Pericardium (tissue), 1 donor: ENCODE measurements around the gene ETNPPL.

GRCh38 chr4:103018760-103019354 lies 648 bp downstream of the SLC9B1 start:
- RRBS: no CpG with 5 or more reads among the region's 8 CpGs

- RRBS: no CpG with 5 or more reads among the region's 3 CpGs
Measured at GRCh38 chr4:103099170-103099429, 534 bp downstream of the BDH2 start.

DNA sequence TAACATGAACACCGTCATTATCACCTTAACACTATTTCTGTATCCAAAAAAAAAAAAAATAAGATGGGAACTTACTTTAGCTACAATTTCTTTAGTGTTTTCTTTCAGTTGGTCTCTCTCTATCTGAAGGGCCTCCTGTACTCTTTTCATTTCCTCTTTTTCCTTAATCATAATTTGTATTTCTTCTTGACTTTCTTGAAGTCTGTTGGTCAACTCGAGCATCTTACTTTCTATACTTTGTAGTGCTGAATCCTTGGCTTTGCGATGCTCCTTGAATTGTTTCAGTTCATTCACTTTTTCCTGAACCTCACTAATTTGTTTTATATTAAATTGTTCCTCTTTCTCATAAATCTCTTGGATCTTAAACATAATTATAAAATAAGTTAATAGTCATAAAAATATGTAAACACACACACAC lies 45.4 kb upstream of the BDH2 start:
- RRBS: no CpG with 5 or more reads among the region's 3 CpGs

DNA sequence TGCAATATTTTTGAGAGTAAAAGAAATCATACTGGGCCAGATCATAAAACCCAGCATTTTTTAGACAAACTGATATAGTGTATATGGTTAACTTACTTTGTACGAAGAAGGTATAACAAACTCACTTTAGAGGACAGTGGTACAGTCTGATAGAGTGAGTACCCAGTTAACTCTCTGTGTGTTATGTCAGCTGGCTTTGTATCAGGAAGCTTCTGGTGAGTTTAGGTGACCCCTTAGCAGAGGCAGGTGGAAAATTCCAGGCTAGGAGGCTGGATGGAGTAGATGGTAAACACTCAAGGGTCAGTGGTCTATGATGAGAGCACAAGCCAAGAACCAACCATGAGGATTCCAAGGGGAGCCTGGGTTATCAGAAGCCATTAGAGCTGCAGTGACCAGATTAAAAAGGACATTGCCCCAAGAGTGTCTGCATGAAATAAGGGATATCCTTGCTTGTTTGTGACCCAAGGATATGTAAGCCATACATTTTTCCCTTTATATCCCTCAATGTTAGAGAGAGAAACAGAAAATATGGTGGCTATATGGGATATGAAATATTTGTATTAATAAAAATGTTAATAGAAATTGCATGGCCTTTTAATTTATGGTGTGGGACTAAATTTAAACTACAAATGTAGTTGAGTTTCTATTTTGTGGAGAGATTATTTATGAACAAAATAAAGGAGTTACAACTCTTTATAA lies 227.4 kb upstream of the CENPE start:
- RRBS: no CpG with 5 or more reads among the region's 1 CpG

GRCh38 chr4:104490365-104490746 lies 4.3 kb downstream of the CXXC4 start:
- RRBS: no CpG with 5 or more reads among the region's 4 CpGs

GRCh38 chr4:104500523-104500953 lies 5.8 kb upstream of the CXXC4 start:
- RRBS: no CpG with 5 or more reads among the region's 5 CpGs

- RRBS: no CpG with 5 or more reads among the region's 7 CpGs
Measured at GRCh38 chr4:104966552-104967471, 179.9 kb upstream of the TET2 start.

DNA sequence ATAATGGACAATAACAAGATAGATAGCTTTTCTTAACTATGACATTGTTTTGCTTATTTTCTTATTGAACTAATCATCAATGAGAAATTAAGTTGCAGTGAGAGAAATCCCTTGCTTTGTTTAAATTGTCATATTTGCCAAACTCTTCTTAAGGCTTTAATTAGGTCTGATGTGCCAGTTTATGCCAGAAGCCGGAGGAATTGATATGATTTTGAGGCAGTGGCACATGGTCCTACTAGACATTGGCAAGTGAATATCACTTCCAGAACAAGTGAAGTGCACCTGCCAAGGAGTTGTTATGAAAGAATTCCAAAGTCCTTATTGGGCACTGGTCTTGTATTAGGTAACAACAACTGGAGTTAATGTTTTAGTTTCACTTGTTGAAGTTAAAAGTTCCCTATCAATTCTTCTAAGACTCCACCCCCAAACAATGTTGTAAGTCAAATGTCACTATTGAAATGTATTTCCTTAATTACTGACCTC lies 3.0 kb downstream of the TET2 start:
- RRBS: no CpG with 5 or more reads among the region's 1 CpG

GRCh38 chr4:105272511-105272884 lies 125.8 kb downstream of the TET2 start:
- RRBS: no CpG with 5 or more reads among the region's 9 CpGs

GRCh38 chr4:105586555-105587287 lies 34.3 kb downstream of the ARHGEF38 start:
- RRBS: no CpG with 5 or more reads among the region's 6 CpGs

GRCh38 chr4:105765924-105766522 lies 57.4 kb downstream of the GSTCD start:
- RRBS: no CpG with 5 or more reads among the region's 3 CpGs

GRCh38 chr4:105967790-105968080 lies 72.5 kb downstream of the NPNT start:
- RRBS: no CpG with 5 or more reads among the region's 1 CpG

GRCh38 chr4:107073754-107074202 lies 37.7 kb upstream of the DKK2 start:
- RRBS: no CpG with 5 or more reads among the region's 5 CpGs

DNA sequence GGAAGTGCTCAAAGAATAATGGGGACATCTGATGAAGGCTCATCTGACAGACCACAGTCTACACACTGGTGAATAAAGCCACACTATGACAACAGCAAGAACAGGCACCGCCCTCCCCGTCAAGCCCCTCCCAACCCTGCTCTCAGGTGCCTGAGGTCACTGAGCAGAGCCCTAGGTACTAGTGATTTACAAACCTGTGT lies 73.6 kb downstream of the PAPSS1 start:
- RRBS: no CpG with 5 or more reads among the region's 2 CpGs

DNA sequence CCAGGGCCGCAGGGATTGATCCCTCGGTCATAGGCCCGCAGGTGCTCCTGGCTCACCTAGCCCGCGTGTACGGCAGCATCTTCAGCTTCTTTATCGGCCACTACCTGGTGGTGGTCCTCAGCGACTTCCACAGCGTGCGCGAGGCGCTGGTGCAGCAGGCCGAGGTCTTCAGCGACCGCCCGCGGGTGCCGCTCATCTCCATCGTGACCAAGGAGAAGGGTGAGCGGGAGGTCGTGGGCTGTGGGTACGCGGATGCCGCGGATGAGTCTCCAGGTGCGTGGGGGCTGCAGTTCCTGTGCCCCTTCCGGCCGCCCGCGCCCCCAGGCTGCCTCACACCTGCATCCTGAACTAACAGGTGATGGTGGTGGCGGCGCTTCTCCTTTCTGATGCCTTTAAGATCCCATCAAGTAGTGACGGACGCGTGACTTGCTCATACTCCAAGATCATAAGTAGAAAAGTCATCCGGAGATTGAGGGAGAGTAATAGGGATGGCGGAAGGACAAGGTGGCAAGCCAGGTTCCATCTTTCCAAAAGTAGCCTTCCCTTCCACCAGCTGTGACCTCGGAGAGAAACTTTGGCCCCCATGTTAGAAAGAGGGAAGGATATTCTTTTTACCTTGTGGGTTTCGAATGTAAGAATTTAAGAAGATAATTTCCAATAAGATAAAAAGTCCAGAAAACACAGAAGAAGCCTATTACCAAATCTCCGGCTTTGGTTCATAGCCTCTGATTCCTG lies 733 bp downstream of the CYP2U1 start:
- RRBS: no CpG with 5 or more reads among the region's 40 CpGs

DNA sequence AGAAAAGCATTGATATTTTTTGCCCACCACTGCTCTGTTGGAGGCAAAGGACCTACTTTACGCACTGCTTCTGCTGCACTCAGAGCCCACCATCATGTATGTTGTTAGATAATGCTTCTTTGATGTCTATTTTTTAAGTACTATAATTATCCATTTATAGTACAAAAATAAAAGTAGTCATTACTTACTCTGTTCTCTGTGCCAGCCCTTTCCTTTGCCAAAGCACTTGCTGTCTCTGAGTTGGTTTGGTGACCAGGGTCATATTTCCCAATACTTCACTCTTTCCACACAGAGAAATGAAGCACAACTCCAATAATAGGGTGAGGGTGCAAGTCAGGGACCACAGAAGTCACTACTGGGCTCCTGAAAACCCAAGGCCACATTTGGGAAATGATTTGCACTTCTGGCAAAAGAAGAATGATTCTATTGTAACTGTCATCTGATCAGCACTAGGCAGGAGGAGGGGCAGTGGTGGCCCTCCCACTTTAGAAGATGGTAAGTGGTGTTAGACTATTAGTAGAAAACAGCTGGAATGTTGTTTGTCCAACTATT lies 11.1 kb upstream of the HADH start:
- RRBS: no CpG with 5 or more reads among the region's 1 CpG

DNA sequence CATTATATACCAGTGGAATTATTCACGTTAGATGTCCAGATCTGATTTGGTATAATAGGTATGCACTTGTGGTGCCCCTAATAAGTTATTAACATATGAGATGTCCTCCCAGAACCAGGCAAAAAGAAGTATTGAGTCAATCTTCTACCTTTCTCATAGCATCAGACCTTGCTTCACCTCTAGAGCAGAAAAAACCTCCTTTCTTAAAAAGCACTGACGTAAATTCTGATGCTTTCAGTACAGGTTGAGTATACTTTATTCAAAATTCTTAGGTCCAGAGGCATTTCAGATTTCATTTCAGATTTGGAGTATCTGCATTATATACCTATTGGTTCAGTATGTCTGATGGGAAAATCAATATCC lies 22.4 kb downstream of the LEF1 start:
- RRBS: no CpG with 5 or more reads among the region's 2 CpGs

DNA sequence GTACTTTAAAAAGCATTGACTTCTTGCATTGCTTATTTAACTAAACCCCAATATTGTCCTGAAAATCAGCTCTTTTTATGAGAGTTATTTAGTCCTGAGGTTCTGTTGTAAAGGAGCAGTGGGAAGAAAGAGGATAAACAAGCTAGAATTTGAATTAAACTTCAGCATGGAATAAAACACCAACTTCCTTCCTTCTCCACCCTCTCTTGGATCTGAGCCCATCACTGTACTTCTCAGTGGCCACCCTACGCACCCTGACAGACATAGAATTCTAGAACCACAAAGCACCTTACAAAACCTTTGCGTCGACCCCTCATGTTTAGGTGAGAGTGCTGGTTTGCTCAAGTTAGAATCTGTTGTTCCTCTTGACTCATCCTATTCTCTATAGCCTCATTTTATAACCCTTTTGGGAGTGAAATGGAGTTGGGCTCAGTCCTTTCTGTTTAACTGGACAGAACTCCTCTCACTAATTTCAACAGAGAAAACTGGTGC lies 84.6 kb upstream of the RPL34 start:
- RRBS: no CpG with 5 or more reads among the region's 3 CpGs

GRCh38 chr4:108762545-108763266 lies at the start of gene ETNPPL:
Gene ETNPPL, minus strand, starts transcription at chr4:108763053.
- RRBS: 6% methylated on average over 11 of the region's 64 CpGs